LHCN-M2 (cell line): ENCODE measurements around a stretch of chr21.

GRCh38 chr21:37454773-37455681 lies 88.5 kb downstream of the DYRK1A start:
- RAMPAGE, long total RNA, result no peak

DNA sequence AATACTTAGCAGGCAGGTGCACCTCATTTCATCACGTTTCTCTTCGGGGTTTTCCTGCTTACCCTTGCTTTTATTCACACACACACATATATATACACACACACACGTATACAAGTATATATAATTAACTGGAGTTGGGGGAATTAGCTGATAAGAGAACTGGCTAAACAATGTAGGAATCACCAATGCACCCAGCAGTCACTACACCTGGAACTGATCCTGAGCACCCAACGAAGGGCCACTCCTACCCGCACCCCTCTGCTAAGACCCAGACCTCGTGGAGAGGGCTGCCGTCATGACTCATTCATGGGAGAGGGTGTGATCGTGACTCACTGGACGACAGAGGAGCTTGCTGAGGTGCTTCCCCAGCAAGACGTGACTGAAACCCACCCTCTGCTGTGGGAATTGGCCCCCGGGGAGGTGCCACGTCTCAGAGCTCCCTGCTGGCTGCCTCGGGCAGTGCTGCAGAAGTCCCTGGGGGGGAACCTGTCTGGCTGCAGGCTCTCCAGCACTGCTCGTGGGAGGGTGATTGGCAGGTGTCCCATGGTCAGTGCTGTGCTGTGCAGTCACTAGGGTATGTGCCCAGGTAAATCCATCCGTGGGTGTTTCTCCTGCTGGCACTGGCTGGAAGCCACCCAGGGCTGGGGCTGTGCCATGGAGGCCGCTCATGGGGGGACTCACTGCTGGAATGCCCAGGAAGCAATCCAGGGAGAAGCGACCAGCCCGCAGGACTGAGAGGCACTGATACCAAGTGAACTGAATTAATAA lies 166.6 kb downstream of the DYRK1A start:
- RAMPAGE, long total RNA, result no peak

GRCh38 chr21:37563040-37563276 lies 196.4 kb downstream of the DYRK1A start:
- RAMPAGE, long total RNA, result no peak

- RAMPAGE, long total RNA, result no peak
Observed at GRCh38 chr21:37565702-37566405, 199.3 kb downstream of the DYRK1A start.

GRCh38 chr21:37580475-37581062 lies 214.0 kb downstream of the DYRK1A start:
- RAMPAGE, long total RNA, result no peak

DNA sequence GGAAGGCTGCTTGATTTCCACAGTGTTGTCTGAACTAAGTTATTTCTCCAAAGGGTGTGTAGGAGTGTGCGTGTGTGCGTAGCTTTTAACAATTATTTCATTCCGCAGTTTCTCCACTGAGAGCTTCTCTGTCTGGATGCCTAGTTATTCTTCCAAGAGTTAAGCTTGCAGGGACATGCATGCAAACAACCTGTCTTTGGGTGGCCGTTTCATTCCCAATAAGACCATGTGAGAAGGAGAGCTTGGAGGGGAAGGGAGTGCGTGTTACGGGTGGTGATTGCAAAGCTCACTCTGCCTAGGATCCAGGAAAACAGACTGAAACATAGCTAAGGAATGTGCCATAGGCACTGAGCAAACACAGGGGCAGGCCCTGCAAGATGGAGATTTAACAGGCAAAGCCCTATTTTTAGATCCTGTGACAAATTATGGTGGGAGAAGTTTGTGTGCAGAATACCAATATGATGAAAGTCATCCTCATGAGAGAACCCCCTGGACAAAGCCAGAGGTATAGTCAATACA lies 269.8 kb downstream of the DYRK1A start:
- RAMPAGE, long total RNA, result no peak

DNA sequence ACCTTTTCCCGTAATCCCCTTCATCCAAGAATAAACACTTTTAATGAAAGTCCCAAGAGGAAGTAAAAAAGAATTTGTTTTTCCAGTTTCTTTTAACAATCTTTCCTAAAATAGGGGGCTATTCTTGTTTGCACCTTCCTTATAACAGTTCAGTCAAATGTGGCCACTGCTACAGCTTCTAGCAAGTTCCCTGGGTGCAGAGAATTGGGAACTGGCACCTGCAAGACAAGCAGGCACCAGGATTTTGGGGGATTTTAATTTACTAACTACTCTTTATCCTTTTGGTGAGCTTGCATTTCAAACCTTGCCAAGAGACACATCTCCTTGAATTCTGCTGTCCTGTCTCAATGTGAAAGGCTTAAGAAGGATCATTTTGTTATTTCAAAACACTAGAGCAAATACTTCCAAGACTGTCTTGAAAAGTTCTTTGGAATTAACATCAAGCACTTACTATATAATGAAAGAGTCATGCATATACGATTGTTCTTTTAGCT lies 43.7 kb upstream of the KCNJ15 start:
- RAMPAGE, long total RNA, result no peak

GRCh38 chr21:38234779-38235182 lies 22.0 kb upstream of the KCNJ15 start:
- RAMPAGE, long total RNA, result no peak

DNA sequence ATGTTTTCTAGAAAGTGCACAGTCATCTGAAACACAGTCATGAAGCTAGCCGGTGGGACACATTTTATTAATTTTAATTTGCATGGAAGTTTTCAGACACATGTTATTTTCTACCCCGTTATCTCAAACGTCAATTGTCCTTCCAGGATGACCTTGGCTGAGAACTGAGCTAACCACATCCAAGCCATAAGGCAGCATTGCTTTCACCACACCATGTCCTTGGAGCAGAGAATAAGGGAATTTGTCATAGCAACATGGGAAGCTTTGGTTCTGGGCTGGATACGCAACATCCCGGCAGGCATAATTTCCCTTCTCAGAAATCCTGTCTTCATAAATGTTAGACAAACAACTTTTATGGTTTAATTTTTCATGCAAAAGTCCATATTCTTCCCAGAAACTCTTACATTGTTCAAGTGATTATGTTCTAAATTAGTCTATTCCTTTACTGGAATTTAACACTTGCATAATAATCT lies 51.7 kb downstream of the KCNJ15 start:
- RAMPAGE, long total RNA, result no peak

DNA sequence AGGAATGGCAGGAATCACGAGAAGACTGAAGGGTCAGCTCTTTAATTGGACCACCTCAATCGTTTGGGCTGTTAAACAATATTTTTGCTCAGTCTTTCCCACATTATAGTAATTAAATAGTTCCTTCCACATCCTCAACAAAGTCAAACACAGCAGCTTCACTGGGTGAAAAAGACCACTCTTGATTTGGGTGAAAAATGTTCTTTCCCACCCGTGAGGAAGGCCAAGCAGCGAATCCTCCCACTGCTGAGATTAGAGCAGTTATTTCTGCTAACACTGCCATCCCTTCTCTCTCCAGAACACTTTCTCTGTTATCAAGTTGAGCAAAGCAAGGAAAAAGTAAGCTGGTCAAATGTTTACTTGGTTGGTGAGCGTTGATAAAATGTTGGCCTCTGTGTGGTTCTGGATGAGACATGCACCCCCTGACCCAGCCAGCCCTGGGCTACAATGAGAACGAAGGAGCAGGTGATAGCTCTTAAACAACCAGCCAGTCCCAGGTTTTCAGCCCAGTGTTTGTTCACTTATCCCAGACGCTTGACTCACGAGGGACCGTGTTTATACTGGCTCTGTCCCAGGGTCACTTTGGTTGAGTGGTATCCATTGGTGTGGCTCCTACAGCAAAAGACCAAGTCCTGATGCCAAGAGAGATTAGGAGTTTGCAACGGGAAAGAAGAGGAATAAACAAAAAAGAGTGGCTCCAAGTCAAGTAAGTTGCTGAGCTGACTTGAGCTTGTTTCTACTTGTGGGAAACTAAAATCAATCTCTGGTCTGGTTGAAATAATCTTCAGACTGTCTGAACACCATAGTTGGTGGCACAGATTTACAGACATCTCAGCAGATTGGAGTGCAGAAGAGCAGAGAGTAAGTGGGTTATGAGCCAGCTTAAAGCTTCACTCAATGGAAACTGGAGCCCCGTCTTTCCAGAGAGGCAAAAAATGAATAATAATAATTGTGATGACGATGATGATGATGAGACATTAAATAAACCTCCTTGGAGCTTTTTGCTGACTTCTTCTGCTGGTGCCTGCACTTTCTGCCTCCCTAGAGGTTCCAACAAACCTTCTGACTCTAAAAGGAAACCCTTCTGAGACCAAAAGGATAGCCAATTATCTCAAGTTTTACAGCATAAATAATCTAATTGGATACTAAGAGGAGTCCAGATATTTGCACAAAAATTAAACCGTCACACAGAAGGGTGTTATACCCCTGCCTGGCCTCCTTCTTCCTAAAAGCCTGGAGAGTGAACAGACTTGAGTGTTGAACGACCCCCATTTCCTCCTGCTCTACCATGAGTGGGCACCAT lies 87.0 kb downstream of the KCNJ15 start:
- RAMPAGE, long total RNA, result no peak

DNA sequence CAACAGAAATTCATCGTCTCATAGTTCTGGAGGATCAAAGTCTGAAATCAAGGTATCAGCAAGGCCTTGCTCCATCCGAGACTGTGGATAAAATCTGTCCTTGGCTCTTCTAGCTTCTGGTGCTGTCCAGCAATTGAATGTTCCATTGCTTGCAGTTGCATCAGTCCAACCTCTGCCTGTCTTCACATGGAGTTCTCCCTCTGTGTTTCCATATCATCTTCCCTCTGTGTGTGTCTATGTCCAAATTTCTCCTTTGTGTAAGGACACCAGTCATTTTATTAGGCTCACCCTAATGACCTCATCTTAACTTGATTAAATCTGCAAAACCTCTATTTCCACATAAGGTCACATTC lies 84.3 kb downstream of the ERG start:
- RAMPAGE, long total RNA, result no peak

- RAMPAGE, long total RNA, result no peak
Observed at GRCh38 chr21:38489151-38489529, 9.1 kb downstream of the ERG start.

- RAMPAGE, long total RNA, result no peak
Observed at GRCh38 chr21:38489530-38490311, 8.6 kb downstream of the ERG start.

- RAMPAGE, long total RNA, result no peak
Observed at GRCh38 chr21:38495234-38495628, 3.0 kb downstream of the ERG start.

- RAMPAGE, long total RNA, result no peak
Observed at GRCh38 chr21:38499146-38499712, 952 bp upstream of the ERG start.

GRCh38 chr21:38786199-38786777 lies 19.4 kb upstream of the ETS2 start:
- RAMPAGE, long total RNA, result no peak

- RAMPAGE, long total RNA, result no peak
Observed at GRCh38 chr21:38825192-38825667, 19.5 kb downstream of the ETS2 start.

- RAMPAGE, long total RNA, result no peak
Observed at GRCh38 chr21:39094280-39094779, 88.9 kb downstream of the PSMG1 start.

GRCh38 chr21:39098571-39099241 lies 84.5 kb downstream of the PSMG1 start:
- RAMPAGE, long total RNA, result no peak

DNA sequence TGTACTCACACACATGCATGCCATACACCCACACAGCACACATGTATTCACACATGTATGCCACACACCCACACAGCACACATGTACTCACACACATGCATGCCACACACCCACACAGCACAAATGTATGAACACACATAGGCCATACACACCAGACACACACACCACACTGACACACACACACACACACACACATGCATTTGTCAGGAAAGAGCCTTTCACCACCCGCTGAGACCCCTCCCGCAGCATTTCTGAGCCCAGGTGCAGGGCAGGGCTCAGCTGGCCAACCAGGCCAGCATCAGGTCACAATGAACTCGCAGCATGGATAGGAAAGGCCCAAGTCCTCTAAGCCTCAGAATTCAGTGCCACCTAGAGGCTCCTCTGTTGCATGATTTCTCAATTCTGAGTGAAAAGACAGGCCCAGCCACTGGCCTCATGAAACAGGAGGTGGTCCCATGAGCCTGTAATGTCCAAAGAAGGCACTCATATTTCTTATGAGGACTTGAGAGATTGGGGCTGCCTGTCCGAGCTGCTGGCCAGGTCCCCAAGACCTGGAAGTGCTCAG lies 57.4 kb downstream of the PSMG1 start:
- RAMPAGE, long total RNA, result no peak